Measurements from ENCODE around the genes ZNF526, PSG3 and PSG1.

- RRBS: no CpG with 5 or more reads among the region's 14 CpGs
Measured at GRCh38 chr19:41910069-41910945, 17.9 kb downstream of the ERFL start.

DNA sequence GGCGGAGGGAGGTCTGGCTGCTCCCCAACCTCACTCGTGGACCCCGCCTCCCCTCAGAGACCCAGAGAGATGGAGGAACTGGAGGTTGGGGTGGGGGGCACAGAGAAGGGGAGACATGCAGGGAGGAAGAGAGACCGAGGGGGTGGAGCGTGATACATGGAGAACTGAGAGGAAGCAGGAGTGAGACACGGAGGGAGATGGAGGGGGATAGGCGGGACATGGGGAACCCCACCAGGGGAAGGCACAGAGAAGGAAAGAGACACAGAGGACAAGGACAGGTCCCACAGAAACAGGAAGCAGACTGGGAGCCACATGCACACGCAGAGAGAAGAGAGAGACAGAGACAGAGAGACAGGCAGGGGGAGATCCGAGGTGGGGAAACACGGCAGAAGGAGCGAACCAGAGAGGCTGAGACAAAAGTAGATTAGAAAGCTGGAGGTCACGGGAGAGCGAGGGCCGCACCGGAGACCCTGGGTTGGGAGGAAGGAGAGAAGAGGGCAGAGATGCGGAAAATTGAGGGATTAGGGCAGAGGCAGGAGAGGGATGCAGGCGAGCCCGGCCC, 7.0 kb downstream of the ERFL start:
- RRBS: 9% methylated on average over 3 of the region's 18 CpGs

GRCh38 chr19:41935837-41936225, 7.6 kb upstream of the ERFL start:
- RRBS: 8% methylated on average over 2 of the region's 21 CpGs

GRCh38 chr19:41997251-41998225, 3.5 kb upstream of the ATP1A3 start:
- RRBS: 3% methylated on average over 7 of the region's 38 CpGs

DNA sequence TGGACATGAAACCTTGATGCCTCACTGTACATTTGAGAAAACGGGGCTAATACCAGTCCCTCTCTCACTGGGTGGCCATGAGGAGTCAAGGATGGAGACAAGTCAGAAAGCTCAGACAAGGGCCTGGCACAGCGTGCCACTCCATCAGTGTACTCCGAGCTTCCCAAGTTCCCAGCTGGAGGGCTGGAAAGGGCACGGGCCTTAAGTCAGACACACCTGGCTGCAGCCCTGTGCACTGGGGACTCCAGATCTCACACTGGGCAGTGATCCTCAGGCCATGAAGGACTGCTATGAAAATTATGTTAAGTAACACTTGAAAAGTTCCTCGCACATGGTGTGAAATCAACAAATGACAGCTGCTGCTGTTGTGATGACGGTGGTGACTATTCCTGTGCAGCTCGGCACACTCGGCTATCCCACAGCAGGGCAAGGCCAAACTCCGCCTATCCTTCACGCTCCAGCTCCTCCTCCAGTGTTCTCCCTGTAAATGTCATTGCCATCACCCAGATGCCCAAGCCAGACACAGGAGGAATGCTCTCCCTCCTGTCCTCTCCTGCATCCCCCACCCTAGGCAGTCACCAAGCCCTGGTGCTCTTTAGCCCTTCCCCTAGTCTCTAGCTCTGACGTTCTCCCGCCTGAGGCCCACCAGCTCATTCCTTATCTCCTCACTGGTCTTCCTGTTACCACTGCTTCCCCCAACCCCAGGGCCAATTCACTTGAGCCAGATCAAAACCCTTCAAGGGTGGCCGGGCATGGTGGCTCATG, 31.4 kb downstream of the GRIK5 start:
- RRBS: no CpG with 5 or more reads among the region's 13 CpGs

GRCh38 chr19:42088582-42089386, 12.8 kb downstream of the ZNF574 start:
- RRBS: 67% methylated on average over 9 of the region's 19 CpGs

DNA sequence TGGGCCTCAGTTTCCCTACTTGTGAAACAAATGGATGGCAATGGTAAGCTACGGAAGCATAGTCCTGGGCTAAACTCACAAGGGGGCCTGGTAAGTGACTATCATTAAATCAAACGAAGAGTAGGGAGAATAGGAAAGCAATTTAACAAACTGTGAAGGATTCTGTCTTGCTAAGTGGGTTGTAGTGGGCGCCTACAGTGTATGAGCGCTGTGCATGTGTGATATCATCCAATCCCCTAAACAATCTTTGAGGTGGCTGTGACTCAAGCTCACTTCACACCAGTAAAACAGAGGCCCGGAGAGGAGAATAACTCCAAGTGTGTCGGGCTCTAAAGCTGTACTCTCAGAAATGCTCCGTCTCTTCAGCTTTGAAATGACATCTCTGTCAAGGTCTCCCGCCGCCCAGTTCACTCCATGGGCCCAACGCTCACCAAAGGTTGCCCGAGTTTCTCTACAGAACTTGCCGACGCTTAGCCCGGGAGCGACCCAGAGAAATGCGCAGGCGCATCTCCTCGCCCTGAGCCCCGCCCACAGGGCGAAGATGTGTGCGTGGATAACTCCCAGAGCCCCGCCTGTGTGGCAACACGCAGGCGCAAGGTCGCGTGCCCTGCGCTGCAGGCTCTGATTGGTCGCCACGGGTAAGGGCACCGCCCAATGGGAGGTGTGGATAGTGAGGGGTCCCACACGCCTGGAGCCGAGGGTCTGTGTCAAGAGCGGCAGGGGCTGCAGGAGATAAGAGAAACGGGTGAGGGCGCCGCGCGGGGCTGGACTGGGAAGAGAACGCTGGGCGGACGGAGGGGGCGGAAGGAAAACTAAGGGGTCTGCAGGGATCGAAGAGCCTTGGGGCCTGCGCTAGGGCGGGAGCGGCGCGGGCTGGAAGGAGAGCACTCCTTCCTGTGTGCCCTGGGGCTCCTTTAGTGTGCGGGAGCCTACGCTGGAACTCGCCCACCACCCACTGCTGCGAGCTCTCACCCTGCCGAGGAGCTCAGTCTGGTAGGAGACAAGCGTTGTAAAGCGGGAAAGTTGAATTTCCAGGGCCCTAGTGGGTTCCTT, at the start of gene ZNF526:
Gene ZNF526 (plus strand): TSS at position 670 of the 1,053 bp plus-strand sequence.
- RRBS: no CpG with 5 or more reads among the region's 55 CpGs

GRCh38 chr19:42252955-42253104, 2.1 kb downstream of the ERF start:
- RRBS: no CpG with 5 or more reads among the region's 3 CpGs

GRCh38 chr19:42253207-42254239, 1.4 kb downstream of the ERF start:
- RRBS: 2% methylated on average over 40 of the region's 83 CpGs

GRCh38 chr19:42254240-42254816, 600 bp downstream of the ERF start:
- RRBS: 4% methylated on average over 13 of the region's 55 CpGs

DNA sequence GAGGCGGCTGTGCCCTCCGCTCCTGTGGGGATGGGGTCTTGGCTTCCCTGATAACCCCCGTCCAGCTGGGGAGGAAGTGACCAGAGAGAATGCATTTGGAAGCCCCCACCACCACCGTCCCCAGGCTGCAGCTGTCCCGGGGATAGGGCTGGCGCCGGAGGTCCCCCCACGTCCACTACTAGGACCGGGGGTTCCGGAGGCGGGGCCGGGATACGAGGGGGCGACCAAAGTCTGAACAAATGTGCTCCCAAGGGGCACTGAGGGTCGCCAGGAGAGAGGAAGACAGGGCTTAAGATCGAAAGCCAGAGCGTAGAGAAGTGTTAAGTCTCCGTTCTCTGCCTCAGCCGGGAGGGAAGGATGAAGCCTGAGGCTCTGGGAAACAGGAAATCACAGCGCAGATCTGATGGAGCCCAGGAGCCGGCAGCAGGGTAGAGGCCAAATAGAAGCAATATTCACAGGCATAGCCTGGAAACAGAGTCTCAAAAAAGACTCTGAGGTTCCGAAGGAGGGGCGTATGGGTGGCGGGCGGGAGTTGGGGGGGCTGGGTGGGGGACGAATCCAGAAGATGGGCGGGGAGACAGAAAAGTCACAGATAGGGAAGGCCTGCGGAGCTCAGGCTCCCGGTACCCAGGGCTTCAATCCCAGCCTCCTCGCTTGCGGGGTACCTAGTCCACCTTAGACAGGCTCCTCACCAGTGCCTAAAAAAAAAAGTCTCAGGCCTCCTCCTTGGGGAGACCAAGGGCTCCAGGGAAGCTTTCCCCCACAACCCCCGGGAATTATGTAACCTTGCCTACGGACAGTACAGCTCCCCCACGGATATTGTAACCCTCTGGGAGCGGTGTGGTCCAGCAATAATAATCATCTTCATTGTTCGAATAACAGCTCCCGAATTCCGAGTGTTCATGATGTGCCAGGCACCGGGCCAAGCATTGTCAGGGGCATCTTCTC, 1.1 kb upstream of the ERF start:
- RRBS: 5% methylated on average over 3 of the region's 39 CpGs

DNA sequence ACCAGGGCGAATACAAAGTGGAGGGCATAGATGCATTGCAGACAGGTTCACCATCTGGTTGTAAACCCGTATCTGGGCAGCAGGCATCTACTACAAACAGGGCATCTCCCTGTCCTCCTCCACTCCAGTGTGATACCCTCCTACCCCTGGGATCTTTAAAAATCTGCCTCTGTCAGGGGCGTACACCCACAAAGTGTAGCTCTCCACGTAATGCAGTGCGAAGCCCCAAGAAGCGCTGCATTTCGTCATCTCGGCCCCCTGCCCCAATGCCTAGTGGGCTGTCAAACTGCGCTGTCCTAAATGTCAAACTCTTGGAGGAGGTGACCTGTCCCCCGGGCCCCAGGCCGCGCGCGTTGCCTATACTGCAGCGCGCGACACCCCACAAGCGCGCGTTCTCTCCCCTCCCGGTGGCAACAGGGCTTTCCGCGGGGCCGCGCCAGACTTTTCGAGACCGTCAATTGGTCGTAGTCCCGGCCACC, 1.2 kb upstream of the CIC start:
- RRBS: 1% methylated on average over 18 of the region's 29 CpGs

DNA sequence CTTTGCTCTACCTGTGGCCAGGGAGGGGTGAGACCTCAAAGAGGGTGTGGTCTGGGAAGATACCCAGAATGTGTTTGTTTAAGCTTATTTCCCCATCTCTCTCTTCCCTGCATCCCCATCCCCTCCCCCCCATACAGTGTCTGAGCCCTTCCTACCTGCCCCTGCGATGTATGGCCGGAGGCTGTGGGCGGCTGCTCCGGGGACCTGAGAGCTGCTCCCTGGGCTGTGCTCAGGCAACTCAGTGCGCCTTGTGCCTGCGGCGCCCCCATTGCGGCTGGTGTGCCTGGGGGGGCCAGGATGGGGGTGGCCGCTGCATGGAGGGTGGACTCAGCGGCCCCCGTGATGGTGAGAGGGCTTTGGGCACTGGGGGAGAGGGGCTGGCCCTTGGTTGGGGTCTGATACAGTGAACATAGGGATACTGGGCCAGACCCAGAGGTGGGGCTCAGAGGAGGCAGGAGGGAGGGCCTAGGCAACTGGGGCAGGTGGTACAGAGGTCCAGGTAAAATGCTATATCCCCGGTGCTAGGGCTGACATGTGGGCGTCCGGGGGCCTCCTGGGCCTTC, 21.7 kb downstream of the CNFN start:
- RRBS: no CpG with 5 or more reads among the region's 14 CpGs

DNA sequence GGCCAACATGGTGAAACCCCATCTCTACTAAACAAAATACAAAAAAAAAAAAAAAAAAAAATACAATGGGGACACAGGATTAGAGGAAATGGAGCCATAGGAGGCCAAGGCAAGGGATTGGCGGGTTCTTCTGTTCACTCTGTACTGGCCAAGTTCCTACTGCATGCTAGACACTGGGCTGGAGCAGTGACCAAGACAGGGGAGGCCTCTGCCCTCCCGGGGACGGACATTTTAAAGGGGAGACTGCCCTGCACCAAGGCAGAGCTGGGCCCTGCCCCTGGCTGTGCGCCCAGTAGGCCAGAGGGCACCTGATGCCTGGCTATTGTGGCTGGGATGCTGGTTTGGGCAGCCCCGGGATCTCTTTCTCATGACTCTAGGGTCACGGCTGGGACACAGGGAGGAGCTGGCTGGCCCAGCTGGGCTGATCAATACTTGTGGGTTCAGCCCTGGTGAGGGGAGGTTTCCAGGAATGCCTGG, 17.8 kb downstream of the LIPE start:
- RRBS: no CpG with 5 or more reads among the region's 6 CpGs

DNA sequence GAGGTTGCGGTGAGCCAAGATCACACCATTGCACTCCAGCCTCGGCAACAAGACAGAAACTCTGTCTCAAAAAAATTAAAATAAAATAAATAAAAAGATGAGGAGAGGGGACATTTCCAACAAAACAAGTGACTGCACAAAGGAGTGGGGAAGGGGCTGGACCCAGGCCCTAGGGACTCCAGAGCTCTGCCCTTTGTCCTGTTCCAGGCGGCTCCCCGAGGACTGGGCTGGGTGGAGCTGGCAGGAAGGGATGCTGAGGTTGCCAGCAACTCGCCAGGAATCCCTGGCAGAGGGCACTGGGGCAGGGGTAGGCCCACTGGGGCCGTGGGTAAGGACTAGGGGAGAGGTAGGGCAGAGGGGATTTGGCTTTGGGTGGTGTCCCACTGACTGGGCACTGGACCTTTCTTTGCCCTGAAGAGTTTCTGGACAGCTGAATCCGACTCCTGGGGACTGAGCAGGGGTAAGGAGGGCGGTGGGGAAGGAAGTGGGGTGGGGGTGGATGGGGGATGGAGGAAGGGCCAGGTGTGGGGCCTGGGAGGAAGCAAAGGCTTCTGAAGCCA, 7.9 kb downstream of the LIPE start:
- RRBS: no CpG with 5 or more reads among the region's 8 CpGs

DNA sequence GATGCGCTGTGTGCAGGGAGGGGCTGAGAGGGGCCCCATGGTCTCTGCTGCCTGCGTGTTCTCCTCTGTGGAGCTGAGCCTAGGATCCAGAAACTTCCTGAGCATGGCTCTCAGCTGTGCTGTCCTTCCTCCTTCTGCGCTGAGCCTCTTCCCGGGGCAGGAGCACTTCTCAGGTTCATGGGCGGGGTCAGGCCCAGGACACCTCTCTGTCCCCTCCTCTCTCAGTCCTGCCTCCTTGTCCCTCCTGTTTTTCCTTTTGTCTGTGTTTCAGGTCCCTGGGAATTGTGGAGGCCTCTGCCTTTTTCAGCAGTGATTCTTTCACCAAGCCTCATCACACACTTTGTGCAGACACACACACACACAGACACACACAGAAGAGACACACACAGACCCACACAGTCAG, at the start of gene PSG3:
Gene PSG3 (minus strand): TSS at position 136 of the 403 bp plus-strand sequence.
- RRBS: no CpG with 5 or more reads among the region's 5 CpGs

DNA sequence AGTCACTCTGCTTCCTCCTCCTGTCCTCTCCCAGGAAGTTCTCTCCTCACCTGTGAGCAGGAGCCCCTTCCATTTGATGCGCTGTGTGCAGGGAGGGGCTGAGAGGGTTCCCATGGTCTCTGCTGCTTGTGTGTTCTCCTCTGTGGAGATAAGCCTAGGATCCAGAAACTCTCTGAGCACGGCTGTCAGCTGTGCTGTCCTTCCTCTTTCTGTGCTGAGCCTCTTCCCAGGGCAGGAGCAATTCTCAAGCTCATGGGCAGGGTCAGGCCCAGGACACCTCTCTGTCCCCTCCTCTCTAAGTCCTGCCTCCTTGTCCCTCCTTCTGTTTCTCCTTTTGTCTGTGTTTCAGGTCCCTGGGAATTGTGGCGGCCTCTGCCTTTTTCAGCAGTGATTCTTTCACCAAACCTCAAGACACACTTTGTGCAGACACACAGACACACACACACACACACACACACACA, at the start of gene PSG1:
Gene PSG1 (minus strand): TSS at position 246 of the 461 bp plus-strand sequence.
- RRBS: no CpG with 5 or more reads among the region's 3 CpGs

DNA sequence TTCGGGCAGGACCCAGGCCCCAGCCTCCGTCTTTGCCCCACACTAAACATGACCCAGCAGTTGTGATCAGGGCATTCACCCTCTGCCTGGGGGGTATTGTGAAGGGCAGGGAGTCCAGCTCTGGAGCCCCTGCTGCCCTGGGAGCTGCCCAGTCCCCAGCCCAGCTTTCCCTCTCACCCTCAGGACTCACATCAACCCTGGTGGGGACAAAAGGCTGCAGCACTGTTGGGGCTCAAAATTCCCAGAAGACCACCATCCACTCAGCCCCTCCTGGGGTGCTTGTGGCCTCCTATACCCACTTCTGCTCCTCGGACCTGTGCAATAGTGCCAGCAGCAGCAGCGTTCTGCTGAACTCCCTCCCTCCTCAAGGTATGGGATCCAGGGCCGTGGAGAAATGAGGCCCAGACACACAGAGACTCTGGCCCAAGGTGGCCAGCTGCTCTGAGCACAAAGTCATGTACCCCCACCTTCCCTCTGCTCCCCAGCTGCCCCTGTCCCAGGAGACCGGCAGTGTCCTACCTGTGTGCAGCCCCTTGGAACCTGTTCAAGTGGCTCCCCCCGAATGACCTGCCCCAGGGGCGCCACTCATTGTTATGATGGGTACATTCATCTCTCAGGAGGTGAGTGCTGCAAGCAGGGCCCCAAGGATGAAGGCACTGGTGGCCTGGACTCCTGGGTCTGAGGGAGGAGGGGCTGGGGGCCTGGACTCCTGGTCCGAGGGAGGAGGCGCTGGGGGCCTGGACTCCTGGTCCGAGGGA, 7.7 kb downstream of the CD177 start:
- RRBS: no CpG with 5 or more reads among the region's 11 CpGs

GRCh38 chr19:43525894-43526559, 974 bp downstream of the ETHE1 start:
- RRBS: 2% methylated on average over 2 of the region's 15 CpGs

DNA sequence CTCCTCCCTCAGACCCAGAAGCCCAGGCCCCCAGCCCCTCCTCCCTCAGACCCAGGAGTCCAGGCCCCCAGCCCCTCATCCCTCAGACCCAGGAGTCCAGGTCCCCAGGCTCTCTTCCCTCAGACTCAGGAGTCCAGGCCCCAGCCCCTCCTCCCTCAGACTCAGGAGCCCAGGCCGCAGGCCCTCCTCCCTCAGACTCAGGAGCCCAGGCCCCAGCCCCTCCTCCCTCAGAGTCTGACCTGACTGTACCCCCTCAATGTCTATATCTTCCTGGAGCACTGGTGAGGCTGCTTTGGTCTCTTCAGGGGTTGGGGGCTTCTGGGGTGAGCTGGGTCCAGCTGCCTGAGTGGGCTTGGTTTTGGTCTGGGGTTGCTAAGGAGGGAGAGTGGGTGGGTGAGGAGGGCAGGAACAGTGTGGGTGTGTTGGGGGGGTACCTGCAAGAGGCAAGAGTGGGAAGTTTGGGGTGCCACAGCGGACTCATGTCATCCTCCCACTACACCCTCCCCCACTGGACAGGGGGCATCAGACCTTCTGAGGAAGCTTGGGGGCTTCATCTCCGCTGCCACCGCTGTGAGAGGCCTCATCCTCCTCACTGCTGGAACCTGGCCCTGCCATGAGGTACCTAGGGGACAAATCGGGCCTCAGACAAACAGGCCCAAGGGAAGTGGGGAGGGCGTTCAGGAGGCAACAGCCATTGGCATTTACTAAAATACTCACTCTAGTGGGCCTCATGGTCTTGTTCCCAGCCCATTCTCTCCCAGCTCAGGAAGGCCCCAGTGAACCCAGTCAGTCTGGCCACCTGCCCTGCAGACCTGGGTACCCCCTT, 13.6 kb downstream of the ZNF575 start:
- RRBS: no CpG with 5 or more reads among the region's 6 CpGs